Mesangial cell (primary cell): ENCODE results near the gene ZNF362.

- RAMPAGE, long total RNA, result no peak
Observed at GRCh38 chr1:31625366-31626071, 8.0 kb downstream of the HCRTR1 start.

DNA sequence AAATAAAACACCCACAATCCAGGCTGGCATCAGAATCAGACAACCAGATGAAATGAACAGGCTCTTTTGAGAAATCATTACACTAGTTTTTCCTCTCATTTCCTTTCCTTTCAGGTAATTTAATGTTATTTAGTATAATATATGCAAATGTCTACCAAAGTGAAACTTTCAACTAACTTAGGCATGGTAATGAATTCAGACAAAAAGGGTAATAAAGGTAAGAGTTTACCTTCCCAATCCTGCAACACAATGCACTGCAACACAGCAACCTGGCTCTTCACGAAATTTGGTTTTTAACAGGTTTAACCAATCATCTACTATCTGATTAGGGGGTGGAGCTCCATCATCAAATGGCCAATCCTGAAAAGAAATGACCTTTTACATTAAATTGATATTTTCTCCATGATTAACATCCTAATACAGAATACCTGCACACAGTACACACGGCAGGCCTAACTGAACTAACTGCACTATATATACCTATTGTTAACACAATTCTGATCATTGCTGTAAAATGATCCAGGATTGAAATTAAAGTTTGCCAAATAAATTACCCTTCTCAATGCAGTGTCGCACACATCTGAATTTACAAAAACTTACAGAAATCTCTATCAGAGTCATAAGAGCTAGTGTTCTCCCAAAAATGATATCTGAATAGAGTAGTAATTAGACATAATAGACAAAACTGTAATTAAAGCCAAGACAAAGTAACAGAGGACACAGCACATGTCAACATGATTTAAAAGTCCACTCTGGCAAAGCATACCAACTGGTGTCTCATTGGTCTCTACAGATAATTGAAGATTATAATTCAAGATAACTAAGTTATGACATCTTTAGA is 26.5 kb downstream of the PTP4A2 start:
- RAMPAGE, long total RNA, result no peak

DNA sequence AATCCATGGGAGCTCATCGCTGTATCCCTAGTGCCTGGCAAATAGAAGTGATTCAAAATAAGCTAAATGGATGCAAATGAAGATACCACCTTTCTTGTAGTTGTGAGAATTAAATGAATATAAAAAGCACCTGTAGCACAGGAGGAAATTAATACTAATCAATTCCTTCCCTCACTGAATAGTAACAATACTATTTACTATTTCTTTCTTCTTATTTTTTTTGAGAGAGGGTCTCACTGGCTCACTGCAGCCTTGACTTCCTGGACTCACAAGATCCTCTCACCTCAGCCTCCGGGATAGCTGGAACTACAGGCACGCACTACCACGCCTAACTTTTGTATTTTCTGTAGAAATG is 2.6 kb downstream of the PTP4A2 start:
- RAMPAGE, long total RNA, result no peak

GRCh38 chr1:31937123-31937989 is 812 bp downstream of the PTP4A2 start:
- RAMPAGE, long total RNA, result start-site peak on the minus strand at chr1:31937791-31937904, 99 reads

GRCh38 chr1:31955863-31956532 is 17.8 kb upstream of the PTP4A2 start:
- RAMPAGE, long total RNA, result no peak

DNA sequence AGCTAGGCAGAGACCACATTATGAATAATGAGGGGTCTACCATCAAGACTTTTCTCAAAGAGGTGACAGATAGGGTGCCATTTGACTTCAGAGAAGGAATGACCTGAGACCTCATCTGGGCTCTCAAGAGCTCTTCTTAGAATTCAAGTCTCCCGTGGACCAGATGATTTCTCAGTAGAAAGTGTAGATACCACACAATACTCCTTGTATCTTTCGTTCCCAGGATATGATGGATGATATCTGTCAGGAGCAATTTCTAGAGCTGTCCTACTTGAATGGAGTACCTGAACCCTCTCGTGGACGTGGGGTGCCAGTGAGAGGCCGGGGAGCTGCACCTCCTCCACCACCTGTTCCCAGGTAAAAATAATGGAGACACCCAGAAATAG is 23.0 kb downstream of the KHDRBS1 start:
- RAMPAGE, long total RNA, result no peak

DNA sequence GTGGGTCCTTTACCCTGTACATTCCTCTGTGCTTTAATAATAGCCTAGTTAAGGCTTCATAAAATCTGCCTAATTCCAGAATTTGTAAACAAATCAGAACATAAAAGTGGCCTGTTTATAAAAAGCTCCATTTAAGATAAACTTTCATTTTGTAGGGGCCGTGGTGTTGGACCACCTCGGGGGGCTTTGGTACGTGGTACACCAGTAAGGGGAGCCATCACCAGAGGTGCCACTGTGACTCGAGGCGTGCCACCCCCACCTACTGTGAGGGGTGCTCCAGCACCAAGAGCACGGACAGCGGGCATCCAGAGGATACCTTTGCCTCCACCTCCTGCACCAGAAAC is 24.0 kb downstream of the KHDRBS1 start:
- RAMPAGE, long total RNA, result no peak

GRCh38 chr1:32059842-32060160 is 12.9 kb upstream of the TMEM39B start:
- RAMPAGE, long total RNA, result no peak

GRCh38 chr1:32760053-32760674 is 18.5 kb downstream of the KIAA1522 start:
- RAMPAGE, long total RNA, result no peak

DNA sequence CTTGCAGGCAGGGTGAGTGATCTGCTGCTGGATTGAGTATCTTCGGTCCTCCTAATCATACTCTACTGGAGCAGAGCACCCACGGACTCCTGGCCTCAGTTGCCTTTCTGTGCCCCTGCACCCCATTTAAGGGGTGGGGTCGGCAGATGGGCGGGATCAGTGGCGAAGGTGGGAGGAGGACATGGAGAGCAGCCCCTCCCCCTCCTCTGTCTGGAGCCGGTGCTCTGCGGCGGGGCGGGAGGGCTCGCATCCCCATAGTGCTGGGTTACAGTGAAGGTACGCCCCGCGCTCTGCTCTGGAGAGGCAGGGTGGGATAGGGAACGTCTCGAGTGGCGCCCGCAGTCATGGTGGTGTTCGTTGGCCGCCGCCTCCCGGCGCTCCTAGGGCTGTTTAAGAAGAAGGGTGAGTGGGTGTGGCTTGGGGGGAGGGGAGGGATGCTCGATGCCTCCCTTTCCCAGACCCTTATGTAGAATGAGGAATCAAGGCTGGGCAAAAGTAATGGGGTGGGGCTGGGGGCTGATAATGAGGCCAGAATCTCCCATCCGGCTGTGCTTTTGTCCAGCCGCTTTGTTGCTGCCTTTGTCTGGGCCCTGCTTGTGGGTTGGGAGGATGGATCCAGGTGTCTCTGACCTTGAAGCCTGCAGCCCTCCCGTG is 23.9 kb downstream of the KIAA1522 start:
- RAMPAGE, long total RNA, result no peak

- RAMPAGE, long total RNA, result no peak
Observed at GRCh38 chr1:32774480-32775158, 33.0 kb downstream of the KIAA1522 start.

DNA sequence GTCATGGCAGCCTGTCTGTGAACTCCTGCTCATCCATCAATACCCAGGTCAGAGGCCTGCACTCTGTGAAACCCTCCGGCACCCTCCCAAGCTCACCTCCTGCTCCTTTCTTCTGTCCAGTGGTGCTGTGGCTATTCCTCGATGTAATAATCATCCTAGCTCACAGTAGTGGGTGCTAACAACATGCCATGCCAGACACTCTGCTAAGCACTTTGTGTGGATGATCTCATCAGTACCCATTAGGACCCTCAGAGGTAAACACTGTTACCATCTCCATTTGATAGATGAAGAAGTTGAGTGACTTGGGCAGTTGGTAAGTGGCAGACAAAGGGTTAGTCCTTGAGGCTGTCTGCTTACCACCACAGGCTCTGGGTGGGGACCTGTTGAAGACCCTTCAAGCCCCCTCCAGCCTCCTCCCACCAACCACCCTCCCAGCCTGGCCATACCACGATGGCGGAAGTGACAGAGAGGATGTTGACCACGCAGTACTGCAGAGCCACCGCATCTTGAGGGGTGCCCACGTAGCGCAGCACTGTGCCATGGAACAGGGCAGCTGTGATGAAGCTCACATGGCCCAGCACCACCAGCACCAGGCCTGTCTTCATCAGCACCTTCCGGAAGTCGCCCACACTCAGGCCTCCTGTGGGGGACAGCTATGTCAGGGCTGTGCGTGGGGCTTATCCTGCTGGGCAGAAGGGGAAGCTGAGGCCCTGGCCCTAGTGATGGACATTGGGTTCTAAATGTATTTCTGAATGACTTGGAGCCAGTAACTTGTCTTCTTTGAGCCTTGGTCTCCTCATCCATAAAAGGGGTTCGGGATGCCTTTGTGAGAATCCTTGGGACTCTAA is 3.3 kb downstream of the TMEM54 start:
- RAMPAGE, long total RNA, result no peak

DNA sequence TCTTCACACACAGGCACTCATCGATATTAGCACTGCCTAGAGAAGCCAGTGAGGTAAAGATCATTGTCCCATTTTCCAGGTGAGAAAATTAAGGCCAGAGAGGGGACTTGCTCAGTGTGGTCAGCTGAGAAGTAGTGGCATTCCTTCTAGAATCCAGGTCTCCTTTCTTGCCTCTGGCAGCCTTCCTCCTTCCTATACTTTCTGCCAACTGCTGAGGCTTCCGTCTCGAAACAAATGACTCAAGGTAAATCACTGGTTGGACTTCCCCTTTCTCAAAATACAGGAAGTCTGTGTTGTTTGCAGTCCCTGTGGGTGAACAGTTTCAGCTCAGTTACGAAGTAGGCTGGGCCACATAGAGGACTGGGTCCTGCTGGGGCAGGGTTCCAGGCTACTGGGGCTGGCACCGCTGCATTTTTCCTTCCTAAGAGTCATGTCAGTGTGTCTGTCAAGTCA is 16.5 kb upstream of the RNF19B start:
- RAMPAGE, long total RNA, result no peak

GRCh38 chr1:32988885-32989729 is 24.5 kb upstream of the RNF19B start:
- RAMPAGE, long total RNA, result no peak

DNA sequence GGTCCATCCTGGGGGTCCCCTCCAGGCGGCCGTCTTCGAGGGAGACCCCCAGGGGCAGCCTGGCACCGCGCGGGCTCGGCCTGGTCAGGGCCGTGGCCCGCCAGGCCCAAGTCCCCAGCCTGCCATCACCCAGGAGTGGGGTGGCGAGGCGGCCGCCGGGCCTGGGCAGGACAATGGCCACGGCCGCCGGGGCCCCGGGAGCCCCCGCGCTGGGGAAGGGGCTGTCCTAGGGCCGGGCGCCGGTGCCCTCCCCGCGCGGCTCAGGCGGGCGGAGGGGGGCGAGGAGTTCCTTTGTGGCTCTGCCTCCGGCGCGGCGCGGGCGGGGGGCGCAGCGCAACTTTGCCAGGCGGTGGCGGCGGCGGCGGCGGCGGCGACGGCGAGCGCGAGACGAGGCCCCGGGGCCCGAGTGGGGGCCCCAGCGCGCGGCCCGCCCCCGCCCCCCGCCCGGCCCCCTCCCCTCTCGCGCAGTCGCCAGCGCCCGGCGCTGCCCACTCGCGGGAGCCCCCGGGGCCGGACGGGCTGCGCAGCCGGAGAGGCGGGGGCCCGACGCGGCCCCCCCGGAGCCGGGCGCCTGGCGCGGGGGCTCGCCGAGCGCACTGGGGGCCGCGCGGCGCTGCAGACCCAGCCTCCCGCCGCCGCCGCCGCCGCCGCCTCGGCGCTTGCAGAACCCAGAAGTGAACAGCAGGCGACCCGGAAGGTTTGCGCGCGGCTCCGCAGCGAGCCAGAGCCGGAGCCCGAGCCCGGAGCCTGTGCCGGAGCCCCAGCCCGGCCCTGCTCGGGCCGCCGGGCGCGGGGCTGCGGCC is at the start of gene ZNF362:
ZNF362 (plus strand) TSS at position 671 of the 803 bp plus-strand sequence.
- RAMPAGE, long total RNA, result no peak

DNA sequence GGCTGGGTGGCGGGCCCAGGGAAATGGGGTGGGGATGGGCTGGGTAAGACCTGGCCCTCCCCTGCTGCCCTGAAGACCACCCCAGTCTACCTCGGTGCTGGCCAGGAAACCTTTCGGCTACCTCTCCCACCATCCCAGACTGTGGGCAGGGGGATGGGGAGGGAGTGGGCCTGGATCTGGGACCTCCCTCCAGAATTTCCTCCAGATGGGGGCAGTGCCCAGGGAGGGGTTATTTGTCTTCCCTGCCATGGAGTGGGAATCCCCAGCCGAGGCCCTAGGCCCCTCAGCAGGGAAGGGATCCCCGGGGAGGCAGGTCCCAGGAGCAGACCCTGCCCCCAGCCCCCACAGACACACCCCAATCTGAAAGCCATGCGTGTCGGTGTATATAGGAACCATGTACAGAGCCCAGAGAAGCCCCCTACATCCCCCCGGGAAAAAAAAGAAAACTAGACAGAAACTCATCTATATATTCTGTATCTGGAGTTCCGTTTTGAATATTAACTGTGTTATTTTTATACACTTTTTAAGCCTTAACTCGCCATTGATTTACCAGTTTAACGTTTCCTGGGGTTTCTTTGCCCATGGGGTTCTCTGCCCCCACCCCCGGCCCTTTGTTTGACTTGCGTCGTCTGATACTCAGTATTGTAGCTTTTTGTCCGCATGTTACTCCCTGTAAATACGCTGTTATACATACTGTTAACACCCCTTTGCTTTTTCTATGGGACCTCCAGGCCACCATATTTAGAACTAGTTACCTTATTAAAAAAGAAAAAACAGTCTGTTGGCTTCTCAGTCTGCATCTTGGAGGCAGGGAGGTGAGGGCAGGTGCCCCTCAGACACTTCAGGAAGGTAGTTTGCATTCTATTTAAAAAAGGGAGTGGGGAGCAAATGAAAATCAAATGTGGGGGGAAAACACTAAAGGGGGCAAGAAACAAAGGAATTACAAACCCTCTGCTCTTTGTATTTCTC is 20.9 kb downstream of the A3GALT2 start:
- RAMPAGE, long total RNA, result no peak

DNA sequence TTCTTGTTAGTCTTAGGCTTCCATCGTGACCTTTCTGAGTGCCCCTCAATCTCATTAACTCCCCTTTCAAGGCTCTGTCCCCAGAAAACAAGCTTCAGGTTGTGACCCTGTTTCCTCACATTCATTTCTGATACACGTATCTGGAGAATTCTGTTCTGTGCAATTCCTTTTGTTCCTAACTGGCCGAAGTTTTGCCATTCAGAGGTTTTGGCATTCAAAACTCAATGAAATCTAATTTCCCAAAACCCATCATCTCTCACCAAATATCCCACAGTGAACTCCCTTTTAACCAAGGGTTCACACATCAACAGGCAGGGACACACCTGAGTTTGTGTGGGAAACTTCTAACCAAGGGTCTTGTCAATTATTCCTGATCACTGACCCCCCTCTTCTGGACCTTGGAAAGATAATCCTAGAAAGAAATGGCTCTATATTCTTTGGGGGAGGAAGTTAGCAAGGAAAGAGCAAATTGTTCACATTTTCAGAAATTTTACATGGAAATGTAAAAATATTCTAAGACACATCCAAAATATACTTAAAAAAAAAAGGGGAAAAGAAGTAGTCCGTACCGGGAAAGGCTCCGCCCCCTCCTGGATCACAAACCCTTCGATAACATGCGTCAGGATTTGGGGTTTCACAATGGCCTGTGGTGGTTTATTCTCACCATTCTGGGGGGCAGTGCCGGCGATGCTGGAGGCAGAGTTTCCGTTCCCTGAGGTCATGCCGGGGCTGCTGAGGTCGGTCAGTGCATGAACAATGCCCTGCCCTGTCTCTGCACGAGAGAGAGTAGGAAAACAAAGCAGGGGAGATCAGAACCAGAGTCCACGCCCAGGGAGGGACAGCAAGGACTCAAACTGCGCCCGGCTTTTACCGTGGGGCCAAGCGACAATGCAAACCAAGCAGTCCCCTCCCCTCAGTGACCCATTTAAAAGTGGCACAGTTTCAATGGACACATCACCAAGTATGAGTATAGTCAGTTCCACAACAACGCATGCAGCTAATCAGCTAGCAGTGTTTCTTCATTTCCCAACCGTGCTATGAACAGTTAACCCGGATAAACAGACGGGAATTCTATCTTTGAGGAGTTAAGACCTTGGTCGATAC is 13.0 kb upstream of the A3GALT2 start:
- RAMPAGE, long total RNA, result no peak

DNA sequence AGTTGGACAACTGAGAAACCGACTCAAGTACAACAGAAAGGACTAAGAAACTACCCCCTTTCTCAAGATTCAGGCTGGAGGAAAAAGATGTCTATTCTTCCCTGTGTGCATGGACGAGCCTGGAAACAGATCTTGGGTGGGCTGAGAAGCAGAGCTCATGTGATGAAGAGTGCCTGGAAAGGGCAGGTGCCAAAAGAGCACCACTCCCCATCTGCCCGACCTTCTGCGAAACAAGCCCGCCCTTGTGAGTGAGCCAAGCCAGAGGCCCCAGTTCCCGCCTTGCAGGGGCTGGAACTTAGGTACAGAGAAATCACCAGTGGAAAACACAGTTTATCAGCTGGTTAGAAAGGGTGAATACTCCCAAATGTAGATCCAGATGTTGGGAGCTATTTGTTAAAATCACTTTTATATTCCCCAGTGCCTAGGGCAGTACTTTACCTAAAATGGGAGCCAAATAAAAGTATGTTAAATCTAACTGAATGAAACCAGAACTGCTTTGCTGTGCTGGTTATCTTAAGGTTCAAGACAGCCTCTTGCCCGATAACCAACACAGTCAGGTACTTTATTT is 26.8 kb upstream of the A3GALT2 start:
- RAMPAGE, long total RNA, result no peak

GRCh38 chr1:33361434-33362046 is 40.6 kb upstream of the A3GALT2 start:
- RAMPAGE, long total RNA, result no peak

DNA sequence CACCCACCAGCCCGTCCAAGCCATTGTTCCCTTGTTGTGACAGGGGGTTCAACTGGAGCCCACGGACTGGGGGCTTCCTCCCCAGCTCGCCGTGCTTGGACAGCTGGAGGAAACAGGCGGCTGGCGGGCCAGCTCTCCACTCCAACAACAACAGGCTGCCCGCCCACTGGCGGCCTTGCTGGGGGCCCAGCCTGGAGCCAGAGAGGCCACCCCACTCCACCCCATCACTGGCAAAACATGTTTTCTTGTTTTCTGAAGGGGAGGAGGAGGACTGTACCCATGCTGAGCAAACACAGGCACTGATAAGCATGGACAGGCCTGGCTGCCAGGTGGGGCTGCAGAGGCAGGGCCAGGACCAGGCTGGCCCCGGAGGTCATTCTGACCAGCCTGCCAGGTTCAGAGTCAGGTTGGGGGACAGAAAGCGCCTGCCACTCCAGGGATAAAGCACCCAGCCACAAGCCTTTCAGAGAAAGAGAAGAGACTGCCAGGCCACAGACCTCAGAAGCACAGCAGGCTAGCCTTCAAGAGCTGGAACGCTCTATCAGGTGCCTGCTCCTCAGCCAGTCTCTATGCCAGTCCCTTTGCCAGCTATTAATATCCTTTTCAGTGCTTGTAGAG is 32.8 kb downstream of the GJA4 start:
- RAMPAGE, long total RNA, result no peak